HTERT-HM (cell line): ENCODE measurements around the genes CYP1B1 and GALM.

- RRBS: no CpG with 5 or more reads among the region's 8 CpGs
Observed at GRCh38 chr2:37635424-37636203, 35.8 kb downstream of the CDC42EP3 start.

- RRBS: no CpG with 5 or more reads among the region's 8 CpGs
Observed at GRCh38 chr2:37665942-37666621, 5.4 kb downstream of the CDC42EP3 start.

DNA sequence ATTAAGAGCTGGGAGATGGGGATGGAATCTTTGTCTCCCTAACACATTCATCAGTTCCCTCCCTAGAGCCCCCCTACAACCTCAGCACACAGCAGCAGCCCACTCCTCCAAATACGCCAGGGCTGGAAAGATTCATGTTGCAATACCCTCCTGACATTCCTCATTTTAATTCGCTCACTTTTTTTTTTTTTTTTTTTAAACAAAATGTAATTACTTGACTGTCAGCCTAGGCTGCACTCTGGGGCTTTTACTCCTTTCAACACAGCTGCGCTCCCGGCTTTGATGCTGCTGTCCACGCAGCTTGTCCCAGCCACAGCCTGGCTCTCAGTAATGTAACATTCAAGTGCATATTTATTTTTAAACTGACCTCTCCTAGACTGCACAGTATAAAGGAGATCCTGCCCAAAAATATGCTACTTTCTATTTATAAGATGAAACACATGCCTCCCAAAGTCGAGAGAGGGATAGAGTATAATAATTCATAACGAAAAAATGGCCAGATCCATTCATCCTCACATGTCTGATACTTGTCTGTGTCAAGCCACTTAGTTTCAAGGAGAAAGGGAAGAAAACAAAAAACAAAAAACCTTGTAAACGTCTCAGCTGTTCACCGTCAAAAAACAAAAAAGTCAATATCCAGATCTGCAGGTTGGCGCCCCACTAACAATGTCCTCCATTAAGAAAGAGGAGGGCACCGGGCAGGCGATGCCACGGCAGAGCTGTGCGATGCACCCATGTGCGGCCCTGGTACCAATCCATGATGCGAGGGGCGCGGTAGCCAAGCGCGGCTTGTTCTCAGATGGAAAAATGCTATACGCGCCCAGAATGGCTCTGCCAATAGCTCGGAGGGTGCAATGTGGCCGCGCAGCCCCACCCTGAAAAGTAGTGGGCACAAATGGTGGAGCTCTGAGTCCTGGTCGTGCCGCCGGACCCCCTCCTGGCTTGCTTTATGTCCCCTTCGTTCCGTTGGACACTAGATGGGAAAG lies 844 bp downstream of the CDC42EP3 start:
- RRBS: no CpG with 5 or more reads among the region's 30 CpGs

DNA sequence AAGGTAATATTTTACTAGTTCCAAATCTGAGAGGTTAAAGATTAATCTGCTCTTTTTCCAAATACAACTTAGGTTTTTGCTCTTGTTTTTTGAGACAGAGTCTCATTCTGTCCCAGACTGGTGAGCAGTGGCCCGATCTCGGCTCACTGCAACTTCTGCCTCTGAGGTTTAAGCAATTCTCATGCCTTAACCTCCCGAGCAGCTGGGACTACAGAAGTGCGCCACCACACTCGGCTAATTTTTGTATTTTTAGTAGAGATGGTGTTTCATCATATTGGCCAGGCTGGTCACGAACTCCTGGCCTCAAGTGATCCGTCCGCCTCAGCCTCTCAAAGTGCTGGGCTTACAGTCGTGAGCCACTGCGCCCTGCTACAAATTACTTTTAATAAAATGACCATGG lies 1.4 kb upstream of the RMDN2 start:
- RRBS: no CpG with 5 or more reads among the region's 10 CpGs

DNA sequence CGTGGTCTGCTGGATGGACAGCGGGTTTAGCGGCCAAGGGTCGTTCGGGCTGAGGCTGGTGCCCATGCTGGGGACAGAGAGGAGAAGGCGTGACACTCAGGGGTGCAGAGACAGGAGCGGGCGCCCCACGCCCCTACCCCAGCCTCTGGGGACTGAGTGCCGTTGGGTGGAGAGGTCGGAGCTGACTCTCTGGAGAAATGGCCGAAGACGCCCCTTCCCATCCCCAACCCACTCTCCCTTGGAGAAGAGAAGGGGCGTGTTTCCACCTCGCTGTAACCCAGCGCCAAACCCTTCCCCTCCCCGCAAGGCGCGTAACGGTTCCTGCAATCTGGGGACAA lies 659 bp downstream of the CYP1B1 start:
- RRBS: no CpG with 5 or more reads among the region's 20 CpGs

GRCh38 chr2:38075886-38076582 lies at the start of gene CYP1B1:
Gene CYP1B1, minus strand, starts transcription at chr2:38076151.
- RRBS: 13% methylated on average over 19 of the region's 61 CpGs

GRCh38 chr2:38085907-38086401 lies 10.0 kb upstream of the CYP1B1 start:
- RRBS: no CpG with 5 or more reads among the region's 9 CpGs

- RRBS: no CpG with 5 or more reads among the region's 7 CpGs
Observed at GRCh38 chr2:38261628-38261967, 115.5 kb downstream of the ATL2 start.

GRCh38 chr2:38376008-38376534 lies 1.0 kb downstream of the ATL2 start:
- RRBS: no CpG with 5 or more reads among the region's 24 CpGs

DNA sequence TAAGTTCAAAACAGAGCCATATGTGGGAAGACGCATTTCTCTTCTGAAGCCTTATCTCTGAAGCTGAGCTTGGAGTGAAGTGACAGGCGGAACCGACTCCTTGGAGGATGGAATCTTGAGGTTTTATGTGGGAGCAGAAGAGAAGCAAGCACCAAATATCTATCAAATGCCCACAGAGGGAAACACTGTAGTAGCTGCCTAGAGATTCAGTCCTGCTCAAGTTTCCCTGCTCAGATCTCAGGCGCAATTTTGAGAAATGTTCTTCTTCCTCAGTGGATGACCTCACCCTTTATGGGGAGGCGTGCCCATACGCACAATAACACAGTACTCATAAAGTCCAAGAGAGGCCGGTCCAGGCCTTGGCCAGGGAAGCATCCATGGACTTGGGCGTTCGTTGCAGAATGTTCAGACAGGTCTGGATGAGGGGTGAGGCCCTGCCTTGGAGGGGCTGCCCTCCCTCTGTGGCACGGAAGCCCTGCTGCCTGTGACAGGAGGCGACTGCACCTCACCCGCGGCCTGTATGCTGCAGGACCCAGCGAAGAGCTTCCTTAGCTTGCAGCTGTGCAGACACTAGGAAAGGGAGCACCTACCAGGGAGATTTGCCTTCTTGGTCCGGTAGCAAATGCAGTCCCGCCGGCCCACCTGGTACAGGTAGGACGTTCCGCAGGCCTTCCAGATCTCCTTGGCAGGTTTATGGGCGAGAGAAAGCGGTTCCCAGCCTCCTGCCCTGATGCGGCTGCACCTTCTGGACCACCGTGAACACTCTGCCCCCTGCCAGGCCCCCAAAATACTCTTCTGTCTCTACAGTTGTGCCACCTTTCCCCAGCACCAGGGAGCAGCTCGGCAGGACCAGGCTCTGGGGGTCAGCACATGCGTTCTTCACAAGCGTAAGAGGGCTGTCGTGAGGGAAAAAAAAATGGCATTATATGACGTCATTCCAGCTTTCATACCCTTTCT lies 67.6 kb downstream of the HNRNPLL start:
- RRBS: no CpG with 5 or more reads among the region's 28 CpGs

- RRBS: no CpG with 5 or more reads among the region's 2 CpGs
Observed at GRCh38 chr2:38547602-38548303, 55.0 kb downstream of the HNRNPLL start.

DNA sequence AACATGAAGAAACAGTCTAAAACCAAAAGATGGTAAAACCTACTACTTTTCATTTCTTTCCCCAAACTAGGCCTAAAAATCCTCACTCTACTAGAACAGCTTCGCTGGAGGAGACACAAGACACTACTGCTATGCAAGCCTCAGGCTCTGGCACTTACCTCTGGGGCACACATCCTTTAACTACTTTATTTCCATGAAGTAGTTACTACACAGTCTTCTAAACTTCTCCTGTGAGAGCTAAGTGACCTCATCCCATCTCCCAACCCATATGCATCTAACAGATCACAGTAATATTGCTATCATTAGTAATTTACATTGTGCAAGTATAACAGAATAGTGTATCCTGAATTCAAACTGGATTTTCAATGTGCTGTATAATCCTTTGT lies 4.0 kb downstream of the HNRNPLL start:
- RRBS: no CpG with 5 or more reads among the region's 1 CpG

DNA sequence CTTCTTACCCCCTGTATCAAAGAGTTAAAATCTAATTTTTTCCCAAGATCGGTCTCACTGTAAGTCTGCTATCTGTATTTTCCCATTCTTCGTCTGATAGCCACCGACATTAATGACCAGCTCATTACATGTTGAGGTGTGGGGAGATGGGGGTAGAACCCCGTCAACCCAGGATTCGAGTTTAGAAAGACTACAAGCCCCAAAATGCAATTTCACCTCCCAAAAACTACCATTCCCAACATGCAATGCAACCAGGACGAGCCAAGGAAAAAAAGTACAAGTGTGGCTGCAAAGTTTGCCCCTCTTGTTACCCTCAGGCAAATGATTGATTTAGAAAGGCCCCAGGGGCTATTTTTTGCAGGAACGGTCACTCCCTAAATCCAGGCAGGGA lies 264 bp upstream of the GALM start:
- RRBS: no CpG with 5 or more reads among the region's 7 CpGs

DNA sequence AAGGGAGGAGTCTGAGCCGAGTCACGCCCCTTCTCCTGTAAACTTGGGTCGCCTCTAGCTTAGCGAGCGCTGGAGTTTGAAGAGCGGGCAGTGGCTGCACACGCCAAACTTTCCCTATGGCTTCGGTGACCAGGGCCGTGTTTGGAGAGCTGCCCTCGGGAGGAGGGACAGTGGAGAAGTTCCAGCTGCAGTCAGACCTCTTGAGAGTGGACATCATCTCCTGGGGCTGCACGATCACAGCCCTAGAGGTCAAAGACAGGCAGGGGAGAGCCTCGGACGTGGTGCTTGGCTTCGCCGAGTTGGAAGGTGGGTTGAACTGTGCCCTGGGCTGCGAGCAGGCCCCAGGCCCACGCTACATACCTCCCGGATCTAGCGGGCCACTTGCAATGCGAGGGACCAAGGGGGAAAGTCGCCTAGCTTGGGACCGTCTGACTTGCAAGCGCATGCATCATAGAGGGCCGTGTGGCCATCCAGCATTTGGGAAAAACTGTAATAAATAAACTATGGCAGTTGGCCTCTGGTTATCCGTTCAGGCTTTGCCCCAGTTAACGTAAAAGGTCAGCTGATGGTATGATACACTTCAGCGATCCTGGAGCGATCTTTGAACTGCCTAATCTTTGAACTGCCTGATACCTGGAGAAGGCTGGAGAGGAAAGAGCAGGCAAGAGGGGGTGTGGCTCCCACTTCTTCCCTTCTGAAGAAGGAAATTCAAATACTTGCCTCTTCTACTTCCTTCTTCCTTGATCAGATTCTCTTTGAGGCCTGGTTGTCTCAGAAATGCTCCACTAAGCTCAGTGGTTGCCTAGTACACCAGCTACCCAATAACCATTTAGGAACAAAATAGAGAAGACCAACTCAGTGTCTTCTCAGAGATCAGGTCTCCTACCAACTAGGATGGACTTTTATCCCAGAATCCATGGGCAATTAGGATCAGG lies at the start of gene GALM:
TSS of gene GALM (plus strand) at position 69 of the 935 bp plus-strand sequence.
- RRBS: no CpG with 5 or more reads among the region's 28 CpGs

- RRBS: no CpG with 5 or more reads among the region's 27 CpGs
Observed at GRCh38 chr2:38748749-38749768, 2.1 kb downstream of the SRSF7 start.

DNA sequence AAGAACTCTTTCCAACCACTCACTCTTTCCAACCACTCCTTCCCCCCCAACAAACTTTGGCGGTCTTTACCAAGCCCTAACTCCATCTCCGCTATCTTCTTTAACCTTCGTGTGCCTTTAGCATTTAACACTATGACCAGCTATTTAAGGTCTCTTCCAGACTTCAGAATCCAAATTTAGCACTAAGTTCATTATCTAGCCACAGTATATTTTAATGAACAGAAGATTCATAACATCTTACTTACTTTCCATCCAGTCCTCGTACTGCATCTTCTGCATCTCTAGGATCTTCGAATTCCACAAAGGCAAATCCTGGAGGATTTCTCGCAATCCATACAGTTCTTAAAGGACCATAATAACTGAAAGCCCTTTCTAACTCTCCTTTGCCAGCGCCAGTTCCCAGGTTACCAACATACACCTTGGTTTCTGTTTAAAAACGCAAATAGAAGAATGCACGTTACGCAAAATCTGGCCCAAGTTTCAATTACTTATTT lies 1.3 kb downstream of the SRSF7 start:
- RRBS: no CpG with 5 or more reads among the region's 10 CpGs

DNA sequence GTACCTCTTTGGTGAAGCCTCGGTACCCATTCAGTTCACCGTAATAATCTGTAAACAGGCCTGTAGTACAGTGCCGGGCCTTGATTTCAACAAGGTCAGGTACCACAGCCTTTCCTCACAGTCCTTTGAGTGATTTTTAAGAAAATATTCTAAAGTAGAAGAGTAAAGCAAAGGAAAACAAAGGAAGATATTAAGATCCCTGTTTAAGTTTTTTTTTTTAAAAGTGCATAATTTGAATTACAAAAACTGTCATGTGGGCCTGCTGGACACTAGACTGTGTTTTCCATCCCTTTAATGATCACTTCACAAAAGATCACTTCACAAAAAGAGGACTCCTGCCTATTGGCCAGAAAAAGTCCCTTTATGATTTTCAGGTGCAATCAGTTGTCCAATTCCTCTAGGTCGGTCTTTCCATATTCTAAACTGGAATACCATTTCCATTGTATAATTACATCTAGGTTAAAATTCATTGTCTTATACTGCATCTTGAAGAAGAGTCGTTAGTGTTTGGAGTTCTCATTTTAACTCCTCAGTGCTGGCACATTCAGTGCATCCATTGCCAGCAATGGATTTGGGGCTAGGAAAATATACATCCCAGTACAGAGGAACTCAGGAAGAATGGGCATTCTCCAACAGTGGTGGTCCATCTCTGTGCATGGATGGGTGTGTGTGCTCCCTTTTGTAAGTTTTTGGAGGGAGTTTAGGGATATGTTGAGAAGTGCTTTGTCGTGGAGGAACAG lies 95.7 kb downstream of the ARHGEF33 start:
- RRBS: no CpG with 5 or more reads among the region's 6 CpGs

GRCh38 chr2:39066440-39067055 lies 54.3 kb downstream of the SOS1 start:
- RRBS: no CpG with 5 or more reads among the region's 3 CpGs

DNA sequence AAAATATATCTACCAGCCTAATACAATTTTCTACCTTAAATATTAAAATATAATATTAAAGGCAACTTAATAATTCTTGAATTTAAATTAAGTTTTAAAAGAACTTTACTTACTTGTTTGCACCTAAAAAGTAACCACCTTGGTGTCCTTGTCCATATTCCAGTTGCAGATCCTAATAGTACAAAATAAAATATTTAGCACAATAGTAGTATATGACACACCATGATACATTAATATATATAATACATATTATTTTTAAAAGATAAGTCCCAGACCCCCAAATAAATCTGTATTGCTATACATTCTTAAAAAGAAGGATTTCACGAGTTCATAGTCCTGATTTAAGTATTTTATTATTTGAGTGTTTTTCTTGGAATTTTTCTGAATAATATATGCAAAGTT lies 137.5 kb downstream of the MAP4K3 start:
- RRBS: no CpG with 5 or more reads among the region's 1 CpG